ENCODE data around the gene GSDMA.

DNA sequence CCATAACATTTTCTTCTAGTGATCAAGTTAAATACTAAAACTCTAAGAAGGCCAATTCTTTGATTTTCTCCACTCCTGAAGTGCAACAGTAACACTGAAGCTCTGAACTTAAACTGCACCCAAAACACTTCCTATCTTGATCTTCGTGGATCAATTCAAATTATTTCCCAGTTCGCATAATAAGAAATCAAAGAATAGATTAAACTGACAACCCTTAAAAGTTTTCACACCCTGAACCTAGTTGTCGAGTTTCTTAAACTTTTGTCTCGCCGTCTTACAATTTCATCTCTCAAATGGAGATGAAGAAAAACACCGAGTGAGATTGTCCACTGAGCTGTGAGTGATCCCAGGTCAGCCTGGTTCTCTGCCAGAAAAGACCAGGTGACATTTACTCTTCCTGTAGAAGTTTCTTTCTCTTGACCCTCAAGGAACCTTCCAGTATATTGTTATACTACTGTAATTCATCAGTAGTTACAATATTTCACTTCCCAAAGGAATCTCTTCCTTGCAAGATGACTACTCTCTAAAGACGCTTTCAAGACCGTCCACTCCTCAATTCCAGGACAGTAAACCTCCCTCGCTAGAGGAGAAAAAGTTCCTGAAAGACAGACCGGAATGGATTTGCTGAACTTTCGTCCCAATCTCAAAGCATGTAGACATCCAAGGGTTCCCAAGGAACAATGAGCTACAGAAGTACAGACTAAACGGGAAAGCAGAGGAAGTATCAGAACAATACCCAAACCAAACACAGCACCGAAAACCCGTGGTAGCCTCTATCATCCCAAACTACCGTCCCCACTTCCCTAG, 1.1 kb downstream of the FBXL20 start:
- PRO-cap, result no peak

GRCh38 chr17:39453543-39453826, 2.4 kb upstream of the MED1 start:
- PRO-cap, result no peak

- PRO-cap, result no peak
Observed at GRCh38 chr17:39625023-39625822, 1.5 kb upstream of the PPP1R1B start.

GRCh38 chr17:39652071-39652745, 12.9 kb upstream of the TCAP start:
- PRO-cap, result no peak

- PRO-cap, result no peak
Observed at GRCh38 chr17:39662419-39662948, 2.7 kb upstream of the TCAP start.

GRCh38 chr17:39679954-39680264, 7.9 kb downstream of the PGAP3 start:
- PRO-cap, result no peak

- PRO-cap, result no peak
Observed at GRCh38 chr17:39724519-39725600, 5.5 kb downstream of the MIEN1 start.

DNA sequence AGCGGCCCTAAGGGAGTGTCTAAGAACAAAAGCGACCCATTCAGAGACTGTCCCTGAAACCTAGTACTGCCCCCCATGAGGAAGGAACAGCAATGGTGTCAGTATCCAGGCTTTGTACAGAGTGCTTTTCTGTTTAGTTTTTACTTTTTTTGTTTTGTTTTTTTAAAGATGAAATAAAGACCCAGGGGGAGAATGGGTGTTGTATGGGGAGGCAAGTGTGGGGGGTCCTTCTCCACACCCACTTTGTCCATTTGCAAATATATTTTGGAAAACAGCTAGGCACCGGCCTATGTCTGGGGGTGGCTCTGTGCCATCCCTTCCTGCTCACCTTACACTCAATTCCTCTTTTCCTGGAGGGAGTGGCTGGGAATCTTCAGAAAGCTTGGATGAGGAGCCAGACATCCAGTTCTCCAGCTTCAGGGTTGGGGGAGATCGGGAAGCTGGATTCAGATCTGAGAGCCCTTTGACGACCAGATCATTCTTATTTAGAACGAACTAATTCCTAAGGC, 1.9 kb downstream of the MIEN1 start:
- PRO-cap, result no peak

GRCh38 chr17:39771274-39771876, 33.6 kb downstream of the GRB7 start:
- PRO-cap, result unidirectional peak, plus-strand start at chr17:39771664

DNA sequence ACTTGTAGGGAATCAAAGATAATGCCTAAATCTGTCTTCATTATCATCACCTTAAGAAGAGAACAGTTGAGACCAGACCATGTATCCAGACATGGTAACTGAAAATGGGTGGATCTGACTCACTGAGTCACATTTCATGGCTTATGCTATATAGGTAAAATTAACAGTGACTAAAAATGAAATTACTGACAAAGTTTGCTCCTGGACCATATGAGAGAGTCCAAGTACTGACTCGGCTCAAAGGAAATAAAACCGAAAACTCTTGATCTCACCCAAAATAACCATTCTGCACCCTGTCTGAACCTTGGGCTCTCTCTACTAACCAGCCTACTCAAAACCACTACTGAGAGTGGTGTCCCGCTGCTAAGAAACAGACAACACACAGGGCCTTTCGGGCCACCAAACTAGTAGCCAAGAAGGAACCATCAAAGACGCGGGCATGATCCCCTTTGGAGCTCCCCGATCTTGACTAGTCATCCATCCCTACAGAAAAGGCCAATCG, 957 bp upstream of the ZPBP2 start:
- PRO-cap, result no peak

- PRO-cap, result no peak
Observed at GRCh38 chr17:39919236-39919790, 878 bp upstream of the GSDMB start.

DNA sequence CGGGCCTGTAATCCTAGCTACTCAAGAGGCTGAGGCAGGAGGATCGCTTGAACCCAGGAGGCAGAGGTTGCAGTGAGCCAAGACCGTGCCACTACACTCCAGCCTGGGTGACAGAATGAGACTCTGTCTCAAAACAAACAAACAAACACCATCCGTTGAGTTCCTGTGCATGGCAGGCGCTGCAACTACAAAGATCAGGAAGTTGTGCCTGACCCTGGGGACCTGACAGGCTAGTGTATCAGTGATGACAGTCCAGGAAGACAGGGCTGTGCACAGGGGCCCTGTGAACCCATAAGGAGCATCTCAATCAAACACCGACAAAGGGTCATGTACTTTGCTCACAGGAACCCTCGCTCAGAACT, 14.3 kb upstream of the GSDMA start:
- PRO-cap, result no peak

DNA sequence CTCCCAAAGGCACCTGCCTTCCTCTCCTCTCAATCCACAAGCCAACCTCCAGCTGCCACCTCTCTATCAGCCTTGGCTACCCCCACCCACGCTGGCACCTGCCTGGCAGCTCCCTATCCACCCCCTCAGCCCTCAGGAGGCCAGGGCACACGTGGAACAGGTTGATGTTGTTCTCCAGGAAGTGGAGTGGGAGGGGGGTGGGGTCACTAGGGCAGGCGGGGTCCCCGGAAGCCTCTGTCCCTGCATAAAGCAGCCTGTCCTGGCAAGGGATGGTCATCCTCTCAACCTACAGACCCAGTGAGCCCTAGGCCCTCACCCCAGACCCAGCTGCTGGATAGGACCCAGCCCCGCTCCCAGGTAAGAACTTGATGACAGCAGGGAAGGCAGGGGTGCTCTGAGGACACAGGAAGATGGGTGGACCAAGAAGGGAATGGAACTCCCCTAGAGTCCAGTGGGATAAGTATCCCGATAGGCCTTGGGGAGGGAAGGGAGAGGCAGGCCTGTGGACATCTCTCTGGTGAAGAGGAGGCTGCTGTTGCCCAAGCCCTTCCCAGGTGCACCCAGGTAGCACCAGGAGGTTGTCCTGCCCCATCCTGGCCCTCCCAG, at the start of gene GSDMA:
Gene GSDMA (plus strand): TSS at position 276 of the 606 bp plus-strand sequence.
- PRO-cap, result no peak

- PRO-cap, result no peak
Observed at GRCh38 chr17:39979328-39979862, 1.2 kb upstream of the PSMD3 start.

GRCh38 chr17:40018131-40018510, 2.9 kb downstream of the CSF3 start:
- PRO-cap, result no peak

DNA sequence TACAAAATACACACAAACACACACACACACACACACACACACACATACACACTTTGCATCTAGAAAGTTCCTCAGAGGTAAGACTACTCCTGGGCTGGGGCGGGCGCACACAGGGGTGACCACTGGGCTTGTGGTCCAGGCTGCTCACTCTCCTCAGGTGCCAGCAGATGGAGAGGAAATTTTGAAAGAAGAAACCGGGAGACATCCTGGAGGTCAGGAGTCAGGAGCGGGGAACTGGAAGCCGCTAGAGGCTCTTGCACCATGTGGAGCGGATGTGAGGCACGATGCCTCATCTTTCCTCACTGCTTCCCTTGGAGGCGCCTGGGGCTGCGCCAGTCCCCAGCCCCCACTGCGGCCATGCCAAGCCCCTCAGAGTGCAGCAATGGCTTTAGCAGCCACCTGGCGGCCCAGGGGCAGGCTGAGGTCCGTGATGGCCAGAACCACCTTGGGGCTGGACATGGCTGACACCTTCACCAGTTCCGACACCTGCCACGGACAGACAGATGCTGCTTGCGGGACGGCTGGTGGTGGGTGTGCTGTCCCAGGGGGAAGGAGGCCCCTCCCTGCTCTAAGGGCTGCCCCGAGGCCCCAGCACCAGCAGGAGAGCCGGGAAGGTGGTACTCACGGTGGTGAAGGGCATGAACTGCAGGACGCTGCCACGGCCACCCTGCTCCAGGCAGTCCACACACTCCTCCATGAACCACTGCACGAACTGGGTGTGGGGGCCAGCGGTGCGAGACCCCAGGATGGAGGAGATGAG, 4.1 kb downstream of the CSF3 start:
- PRO-cap, result no peak

GRCh38 chr17:40074183-40074847, 11.6 kb downstream of the THRA start:
- PRO-cap, result no peak

DNA sequence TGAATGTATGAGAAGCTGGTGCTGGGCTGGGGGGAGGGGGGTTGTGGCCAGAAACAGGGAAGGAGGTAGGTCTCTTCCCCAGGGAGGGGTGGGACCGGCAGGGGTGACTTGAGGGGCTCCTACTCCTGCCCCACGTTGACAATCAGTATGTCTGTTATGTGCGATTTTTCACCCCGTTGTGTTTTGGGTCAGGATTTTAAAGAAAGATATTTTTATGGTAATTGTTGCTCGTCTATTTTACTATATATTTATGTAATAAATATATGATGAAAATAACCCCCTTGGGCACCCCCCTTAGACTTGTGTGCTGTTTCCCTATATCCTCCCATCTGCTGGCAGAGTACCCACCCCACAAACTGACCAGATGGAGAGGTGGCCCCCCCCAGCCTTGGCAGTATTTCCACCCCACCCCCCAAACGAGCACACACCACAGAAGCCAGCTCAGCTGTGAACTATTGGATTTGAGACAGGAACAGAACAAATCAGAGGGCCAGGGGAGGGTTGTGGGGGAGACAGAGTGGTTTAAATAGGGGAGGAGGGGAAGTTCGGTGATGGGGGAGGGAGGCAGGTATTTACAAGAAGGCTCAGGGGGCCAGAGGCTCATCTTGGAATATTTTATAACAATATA, 7.9 kb downstream of the NR1D1 start:
- PRO-cap, result no peak

DNA sequence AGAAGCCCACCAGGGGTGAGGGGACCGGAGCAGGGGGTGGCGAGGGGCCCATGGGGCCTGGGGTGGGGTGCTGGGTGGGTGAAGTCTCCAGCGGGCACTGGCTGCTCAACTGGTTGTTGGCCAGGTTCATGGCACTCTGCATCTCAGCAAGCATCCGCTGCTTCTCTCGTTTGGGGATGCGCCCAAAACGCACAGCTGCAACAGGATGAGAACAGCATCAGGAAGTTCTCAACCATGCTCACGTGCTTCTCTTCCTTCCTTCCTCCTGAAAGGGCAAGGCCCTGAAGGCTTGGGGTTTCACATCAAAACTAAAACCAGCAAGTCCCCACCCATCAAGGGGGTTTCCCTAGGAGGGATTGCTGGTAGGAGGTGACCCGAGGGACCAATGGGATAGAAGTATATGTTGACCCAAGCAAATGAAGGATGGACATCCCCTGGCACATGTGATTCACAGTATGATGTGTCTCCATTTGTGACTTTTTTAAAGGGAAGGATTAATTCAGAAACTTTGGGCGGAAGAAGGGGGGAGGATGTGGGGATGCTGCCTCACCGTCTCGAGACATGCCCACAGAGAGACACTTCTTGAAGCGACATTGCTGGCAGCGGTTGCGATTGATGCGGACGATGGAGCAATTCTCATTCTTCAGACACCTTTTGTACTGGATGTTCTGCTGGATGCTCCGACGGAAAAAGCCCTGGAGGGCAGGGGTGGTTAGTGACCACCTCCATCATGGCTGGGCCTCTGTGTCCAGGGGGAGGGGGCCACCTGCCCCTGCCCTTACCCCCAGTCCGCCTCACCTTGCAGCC, 4.3 kb downstream of the NR1D1 start:
- PRO-cap, result bidirectional peak, plus-strand start at position 523 of the sequence, minus-strand start at position 267 of the sequence; unidirectional peak, plus-strand start at position 611 of the sequence

GRCh38 chr17:40099675-40100009, 747 bp downstream of the NR1D1 start:
- PRO-cap, result no peak